Measurements from ENCODE around the genes RB1 and SPRYD7.

DNA sequence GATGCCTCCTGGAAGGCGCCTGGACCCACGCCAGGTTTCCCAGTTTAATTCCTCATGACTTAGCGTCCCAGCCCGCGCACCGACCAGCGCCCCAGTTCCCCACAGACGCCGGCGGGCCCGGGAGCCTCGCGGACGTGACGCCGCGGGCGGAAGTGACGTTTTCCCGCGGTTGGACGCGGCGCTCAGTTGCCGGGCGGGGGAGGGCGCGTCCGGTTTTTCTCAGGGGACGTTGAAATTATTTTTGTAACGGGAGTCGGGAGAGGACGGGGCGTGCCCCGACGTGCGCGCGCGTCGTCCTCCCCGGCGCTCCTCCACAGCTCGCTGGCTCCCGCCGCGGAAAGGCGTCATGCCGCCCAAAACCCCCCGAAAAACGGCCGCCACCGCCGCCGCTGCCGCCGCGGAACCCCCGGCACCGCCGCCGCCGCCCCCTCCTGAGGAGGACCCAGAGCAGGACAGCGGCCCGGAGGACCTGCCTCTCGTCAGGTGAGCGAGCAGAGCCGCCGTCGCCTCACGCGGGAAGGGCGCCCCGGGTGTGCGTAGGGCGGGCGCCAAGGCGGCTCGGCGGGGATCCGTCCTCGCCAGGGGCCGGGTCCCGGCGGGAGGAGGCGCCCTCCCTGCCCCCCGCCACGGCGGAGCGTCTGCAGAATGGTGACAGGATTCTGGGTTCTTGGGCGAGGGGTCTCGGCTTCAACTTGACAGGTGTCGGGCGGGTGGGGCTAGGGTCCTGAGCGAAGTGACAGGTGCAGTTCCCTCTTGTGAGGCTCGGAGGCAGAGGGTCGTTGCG is at the start of gene RB1:
RB1 (plus strand) TSS at position 185 of the 784 bp plus-strand sequence.
- PRO-cap, result bidirectional peak, plus-strand start at position 185 of the sequence, minus-strand start at position 136 of the sequence; bidirectional peak, plus-strand start at position 482 of the sequence, minus-strand start at position 399 of the sequence
- RAMPAGE, long total RNA, 5 experiments, result start-site peak on the plus strand in 4 of 5 experiments, centred at positions 245 to 415 of the sequence, 17 to 42 reads per replicate
- RRBS, result under 1% methylated on average over 70 of the region's 98 CpGs

DNA sequence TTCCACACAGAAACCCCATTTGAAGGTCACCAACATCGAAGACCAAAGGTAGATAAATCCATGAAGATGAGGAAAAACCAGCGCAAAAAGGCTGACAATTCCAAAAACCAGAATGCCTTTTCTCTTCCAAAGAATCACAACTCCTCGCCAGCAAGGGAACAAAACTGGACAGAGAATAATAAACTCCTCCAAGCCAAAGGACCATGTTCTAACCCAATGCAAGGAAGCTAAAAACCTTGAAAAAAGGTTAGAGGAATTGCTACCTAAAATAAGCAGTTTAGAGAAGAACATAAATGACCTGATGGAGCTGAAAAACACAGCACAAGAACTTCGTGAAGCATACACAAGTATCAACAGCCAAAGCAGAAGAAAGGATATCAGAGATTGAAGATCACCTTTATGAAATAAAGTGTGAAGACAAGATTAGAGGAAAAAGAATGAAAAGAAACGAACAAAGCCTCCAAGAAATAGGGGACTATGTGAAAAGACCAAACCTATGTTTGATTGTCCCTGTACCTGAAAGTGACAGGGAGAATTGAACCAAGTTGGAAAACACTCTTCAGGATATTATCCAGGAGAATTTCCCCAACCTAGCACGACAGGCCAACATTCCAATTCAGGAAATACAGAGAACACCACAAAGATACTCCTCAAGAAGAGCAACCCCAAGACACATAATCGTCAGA is 4.6 kb upstream of the LPAR6 start:
- PRO-cap, result no peak
- RAMPAGE, long total RNA, 5 experiments, result start-site peak on the plus strand in 3 of 5 experiments, centred at positions 280 to 522 of the sequence, 5 to 28 reads per replicate
- RRBS, result no CpG with 5 or more reads among the region's 7 CpGs

DNA sequence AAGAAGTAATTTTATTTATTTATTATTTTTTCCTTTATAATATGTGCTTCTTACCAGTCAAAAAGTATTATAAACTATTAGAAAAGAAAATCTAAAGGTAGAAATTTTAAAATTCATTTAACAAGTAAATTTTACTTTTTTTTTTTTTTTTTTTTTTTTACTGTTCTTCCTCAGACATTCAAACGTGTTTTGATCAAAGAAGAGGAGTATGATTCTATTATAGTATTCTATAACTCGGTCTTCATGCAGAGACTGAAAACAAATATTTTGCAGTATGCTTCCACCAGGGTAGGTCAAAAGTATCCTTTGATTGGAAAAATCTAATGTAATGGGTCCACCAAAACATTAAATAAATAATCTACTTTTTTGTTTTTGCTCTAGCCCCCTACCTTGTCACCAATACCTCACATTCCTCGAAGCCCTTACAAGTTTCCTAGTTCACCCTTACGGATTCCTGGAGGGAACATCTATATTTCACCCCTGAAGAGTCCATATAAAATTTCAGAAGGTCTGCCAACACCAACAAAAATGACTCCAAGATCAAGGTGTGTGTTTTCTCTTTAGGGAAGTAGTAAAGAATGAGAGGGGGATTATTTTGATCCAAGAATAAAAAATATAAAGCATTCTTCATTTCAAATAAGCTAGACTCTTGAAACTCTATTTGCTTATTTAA is 52.0 kb upstream of the LPAR6 start:
- PRO-cap, result no peak
- RAMPAGE, long total RNA, 5 experiments, result no peak in any of the 5 experiments
- RRBS, result no CpG with 5 or more reads among the region's 4 CpGs

DNA sequence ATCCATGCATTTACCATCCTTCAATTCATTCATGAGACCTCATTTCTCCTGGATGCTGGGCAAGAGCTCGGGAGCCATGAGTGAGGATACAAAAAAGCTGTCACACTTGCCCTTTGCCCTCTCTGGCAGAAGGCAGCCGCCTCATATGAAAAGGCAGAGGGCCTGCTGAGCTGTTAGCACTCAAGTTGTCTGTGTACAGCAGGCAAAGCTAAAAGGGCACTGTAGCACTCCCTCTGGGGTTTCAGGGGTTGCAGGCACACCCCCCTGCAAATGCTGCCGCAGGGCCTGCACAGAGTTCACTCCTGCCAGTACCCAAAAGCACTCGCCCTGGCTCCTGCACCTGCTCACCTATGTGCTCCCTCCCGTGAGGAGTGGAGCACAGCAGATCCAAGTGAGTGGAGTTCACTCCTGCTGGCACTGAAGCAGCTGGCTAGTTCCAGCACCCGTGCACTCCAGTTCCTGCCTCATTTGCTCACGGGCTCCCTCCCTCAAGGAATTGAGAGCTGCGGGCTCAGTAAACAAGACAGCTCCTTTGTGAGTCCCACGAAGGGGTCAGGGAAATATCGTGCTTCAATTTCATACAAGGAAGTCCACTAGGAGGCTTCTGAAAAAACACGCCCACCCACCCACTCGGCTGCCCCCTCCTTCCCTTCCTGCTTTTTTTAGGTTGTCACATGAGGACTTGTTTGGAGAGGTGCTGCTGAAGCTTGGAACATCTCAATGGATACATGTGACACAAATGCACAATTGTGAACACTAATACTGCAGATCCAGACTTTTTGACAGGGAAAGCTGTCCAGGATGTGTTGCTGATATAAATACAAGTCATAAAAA is 9.8 kb upstream of the RCBTB2 start:
- PRO-cap, result no peak
- RAMPAGE, long total RNA, 5 experiments, result no peak in any of the 5 experiments
- RRBS, result no CpG with 5 or more reads among the region's 12 CpGs

DNA sequence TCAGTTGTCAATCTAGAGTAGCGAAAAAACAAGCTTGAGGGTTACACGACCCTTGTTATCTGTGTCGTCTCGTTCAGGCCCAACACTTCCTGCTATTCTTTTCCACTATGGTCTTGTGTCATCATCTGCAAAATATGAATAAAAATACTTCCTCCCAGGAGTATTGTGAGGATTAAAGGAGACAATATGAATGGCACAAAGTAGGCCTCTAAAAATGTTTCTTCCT is 40.4 kb upstream of the RCBTB2 start:
- PRO-cap, result no peak
- RAMPAGE, long total RNA, 5 experiments, result no peak in any of the 5 experiments
- RRBS, result no CpG with 5 or more reads among the region's 4 CpGs

DNA sequence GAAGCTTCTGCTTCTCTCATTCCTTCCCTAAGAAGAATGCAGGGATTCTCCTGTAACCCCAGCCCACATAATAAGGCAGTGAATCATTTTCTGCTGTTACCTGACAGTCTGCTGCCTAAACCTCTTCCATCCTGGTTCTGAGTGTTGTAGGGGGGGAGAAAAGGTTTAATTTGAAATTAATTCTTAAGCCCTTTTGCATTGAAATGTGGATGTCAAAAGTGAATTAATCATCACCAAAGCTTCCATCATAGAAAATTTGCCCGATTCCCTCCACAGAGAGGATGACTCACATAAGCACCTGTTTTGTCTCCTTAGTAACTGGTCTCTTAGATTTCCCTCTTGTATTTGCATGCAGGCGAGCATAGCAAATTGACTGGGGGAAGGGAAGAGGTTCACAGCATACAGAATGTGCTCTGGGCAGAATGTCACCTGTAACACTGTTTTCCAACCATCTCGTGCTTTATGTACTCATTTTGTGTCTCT is 146.7 kb upstream of the FNDC3A start:
- PRO-cap, result no peak
- RAMPAGE, long total RNA, 5 experiments, result no peak in any of the 5 experiments
- RRBS, result no CpG with 5 or more reads among the region's 3 CpGs

- PRO-cap, result unidirectional peak, minus-strand start at chr13:49187750
- RAMPAGE, long total RNA, 5 experiments, result no peak in any of the 5 experiments
- RRBS, result no CpG with 5 or more reads among the region's 9 CpGs
Observed at GRCh38 chr13:49187576-49187998, 32.6 kb upstream of the MLNR start.

- PRO-cap, result unidirectional peak, minus-strand start at chr13:49401525
- RAMPAGE, long total RNA, 5 experiments, result start-site peak on the minus strand in 5 of 5 experiments, at chr13:49401218-49401564 at its widest, 64 to 400 reads per replicate
- RRBS, result no CpG with 5 or more reads among the region's 7 CpGs
Observed at GRCh38 chr13:49401201-49401836, 42.5 kb downstream of the CAB39L start.

DNA sequence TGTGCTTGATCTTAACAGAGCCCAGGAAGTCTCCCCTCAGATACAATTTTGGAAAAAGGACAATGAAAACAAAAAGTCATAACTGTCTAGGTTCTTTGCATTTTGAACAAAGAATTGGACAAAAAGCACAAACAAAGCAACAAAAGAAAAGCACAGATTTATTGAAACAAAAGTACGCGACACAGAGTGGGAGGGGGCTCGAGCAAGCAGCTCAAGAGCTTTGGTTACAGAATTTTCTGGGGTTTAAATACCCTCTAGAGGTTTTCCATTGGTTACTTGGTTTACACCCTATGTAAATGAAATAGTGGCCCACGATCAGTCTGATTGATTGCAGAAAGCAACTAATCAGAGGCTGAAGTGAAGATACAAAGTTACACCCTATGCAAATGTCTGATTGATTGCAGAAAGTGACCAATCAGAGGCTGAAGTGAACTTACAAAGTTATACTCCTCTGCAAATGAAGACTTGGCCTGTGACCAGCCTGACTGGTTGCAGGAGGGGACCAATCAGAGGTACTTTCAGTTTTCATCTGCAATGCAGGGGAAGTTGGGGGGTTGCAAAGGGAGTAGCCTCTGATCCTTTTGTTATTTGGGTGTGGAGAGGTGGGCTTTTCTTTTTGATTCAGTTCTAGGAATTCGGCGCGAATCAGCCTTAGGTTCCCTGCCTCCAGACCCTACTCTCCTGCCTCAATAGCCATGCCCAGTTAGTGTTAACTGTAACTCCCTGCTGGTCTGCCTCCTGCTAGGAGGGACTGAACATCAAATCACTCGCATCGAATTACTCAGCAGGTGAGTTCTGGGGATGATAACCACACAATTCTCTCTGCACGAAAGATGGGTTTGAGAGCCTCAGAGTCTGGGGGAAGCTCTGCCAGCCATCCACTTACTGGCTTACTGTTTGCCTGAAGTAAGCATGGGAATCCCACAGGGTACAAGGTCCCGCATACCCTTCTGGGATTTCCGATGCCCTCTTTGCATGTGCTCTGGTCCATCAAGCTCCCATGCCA is 7.3 kb downstream of the ARL11 start:
- PRO-cap, result unidirectional peak, plus-strand start at position 539 of the sequence
- RAMPAGE, long total RNA, 5 experiments, result no peak in any of the 5 experiments
- RRBS, result no CpG with 5 or more reads among the region's 12 CpGs

- PRO-cap, result no peak
- RAMPAGE, long total RNA, 5 experiments, result start-site peak on the minus strand in 3 of 5 experiments, at chr13:49686071-49687008 at its widest, 5 to 28 reads per replicate
- RRBS, result no CpG with 5 or more reads among the region's 8 CpGs
Observed at GRCh38 chr13:49686534-49687339, 4.5 kb downstream of the EBPL start.

DNA sequence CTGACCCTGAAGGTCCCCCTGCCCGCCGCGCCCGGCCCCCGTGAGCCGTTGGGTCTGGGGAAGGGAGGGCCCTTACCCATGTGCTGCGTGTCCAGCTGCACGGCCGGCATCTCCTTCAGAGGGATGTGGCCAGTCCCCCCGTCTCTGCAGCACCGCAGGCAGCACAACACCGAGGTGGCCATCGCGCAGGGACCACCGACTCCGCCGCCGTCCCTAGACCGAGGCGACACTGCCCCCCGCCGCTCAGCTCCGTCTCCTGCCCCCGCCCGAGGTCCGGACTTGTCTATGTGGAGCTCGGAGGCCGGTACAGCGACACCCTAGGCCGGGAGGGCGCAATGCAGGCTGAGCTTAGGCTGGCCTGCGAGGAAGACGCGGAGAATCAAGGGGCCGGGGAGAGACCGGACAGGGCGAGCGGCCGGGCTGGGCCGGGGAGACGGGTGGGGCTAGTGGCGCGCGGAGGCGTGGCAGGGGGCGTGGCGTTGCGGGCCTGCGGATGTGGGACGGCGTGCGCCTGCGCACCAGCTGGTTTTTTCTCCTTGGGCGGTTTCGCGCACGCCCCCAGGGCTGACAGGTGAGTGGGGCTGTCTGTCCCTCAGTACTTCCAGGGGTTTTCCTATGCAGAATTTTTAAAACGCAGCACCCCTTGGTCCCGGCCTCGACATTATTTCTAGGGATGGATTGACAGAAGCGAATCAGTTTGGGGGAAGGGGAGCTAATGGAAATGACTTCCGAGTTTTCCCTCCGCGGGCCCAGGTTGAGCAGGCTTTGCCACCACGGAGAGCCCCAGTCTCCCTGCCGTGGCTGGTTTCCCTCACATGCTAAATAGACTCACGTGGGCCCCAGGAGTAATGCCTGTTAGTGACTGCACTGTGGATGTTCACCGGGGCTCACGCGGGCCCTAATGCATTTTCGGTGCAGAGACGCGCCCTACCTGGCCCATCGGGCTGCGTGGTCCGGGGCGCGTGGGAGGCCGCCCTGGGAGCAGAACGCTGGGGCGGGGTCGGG is at the start of gene SPRYD7:
SPRYD7 (minus strand) TSS at position 287 of the 1,005 bp plus-strand sequence.
- PRO-cap, result bidirectional peak, plus-strand start at position 564 of the sequence, minus-strand start at position 258 of the sequence
- RAMPAGE, long total RNA, 5 experiments, result start-site peak on the minus strand in 5 of 5 experiments, centred at positions 245 to 271 of the sequence, 124 to 494 reads per replicate
- RRBS, result 1% methylated on average over 24 of the region's 82 CpGs

DNA sequence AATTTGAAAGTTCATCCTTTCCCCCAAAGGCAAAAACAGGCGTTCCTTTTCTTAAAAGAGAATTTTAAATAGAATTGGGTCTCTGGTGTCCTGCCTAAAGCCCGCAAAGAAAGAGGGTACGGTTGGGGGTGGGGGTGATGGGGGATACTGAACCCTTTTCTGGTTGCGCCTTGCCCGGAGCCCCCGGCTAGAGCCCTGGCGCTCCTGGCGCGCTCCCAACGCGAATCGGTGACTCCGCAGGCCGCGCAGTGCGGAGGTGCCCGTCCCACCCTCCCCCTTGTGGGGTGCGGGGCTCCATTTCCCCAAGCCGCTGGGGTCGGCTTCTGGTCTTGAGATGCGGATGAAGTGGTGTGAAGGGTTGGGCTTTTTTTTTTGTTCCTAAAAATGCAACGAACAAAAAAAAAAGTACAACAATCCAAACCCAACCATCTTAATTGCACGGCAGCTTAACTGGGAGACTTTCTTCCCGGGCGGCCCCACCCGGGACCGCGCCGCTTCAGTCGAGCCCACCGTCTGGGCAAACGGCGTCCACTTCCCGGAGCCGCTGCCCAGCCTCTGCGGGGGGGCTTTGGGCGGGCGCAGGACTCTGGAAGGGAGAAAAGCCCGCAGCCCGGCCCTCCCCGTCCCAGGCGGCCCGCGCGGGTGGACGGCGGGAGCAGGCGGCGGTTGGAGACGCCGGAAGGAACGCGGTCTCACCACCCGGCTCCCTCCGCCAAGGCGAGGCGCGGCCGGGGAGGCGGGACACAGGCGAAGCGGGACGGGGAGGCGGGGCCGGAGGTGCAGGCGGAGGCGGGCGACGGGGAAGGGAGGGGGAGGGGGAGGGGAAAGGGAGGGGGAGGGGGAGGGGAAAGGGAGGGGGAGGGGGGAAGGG is 533 bp upstream of the TRIM13 start:
- PRO-cap, result bidirectional peak, plus-strand start at position 228 of the sequence, minus-strand start at position 230 of the sequence; bidirectional peak, plus-strand start outside the sequence, minus-strand start at position 668 of the sequence
- RAMPAGE, long total RNA, 5 experiments, result no peak in any of the 5 experiments
- RRBS, result 2% methylated on average over 30 of the region's 69 CpGs

DNA sequence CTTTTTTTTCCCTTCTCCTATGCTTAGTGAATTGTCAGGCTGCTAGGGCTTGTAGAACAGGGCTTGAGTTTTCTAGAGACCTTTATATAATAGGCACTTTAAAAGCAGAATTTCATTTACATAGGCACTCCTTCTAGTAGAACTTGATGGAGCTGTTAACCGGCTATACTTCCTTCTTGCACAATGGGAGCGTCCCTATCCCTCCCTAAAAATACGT is 1.1 kb downstream of the TRIM13 start:
- PRO-cap, result no peak
- RAMPAGE, long total RNA, 5 experiments, result no peak in any of the 5 experiments
- RRBS, result 19% methylated on average over 2 of the region's 3 CpGs

- PRO-cap, result no peak
- RAMPAGE, long total RNA, 5 experiments, result no peak in any of the 5 experiments
- RRBS, result 6% methylated on average over 30 of the region's 78 CpGs
Observed at GRCh38 chr13:50129878-50130969, 115.0 kb downstream of the KCNRG start.

GRCh38 chr13:50386345-50387588 is 371.5 kb downstream of the KCNRG start:
- PRO-cap, result no peak
- RAMPAGE, long total RNA, 5 experiments, result no peak in any of the 5 experiments
- RRBS, result no CpG with 5 or more reads among the region's 16 CpGs

- PRO-cap, result bidirectional peak, plus-strand start at chr13:50714128, minus-strand start at chr13:50714024
- RAMPAGE, long total RNA, 5 experiments, result no peak in any of the 5 experiments
- RRBS, result no CpG with 5 or more reads among the region's 16 CpGs
Observed at GRCh38 chr13:50713667-50714446, 129.6 kb downstream of the DLEU7 start.

- PRO-cap, result no peak
- RAMPAGE, long total RNA, 5 experiments, result no peak in any of the 5 experiments
- RRBS, result no CpG with 5 or more reads among the region's 11 CpGs
Observed at GRCh38 chr13:50714789-50715251, 128.7 kb downstream of the DLEU7 start.

DNA sequence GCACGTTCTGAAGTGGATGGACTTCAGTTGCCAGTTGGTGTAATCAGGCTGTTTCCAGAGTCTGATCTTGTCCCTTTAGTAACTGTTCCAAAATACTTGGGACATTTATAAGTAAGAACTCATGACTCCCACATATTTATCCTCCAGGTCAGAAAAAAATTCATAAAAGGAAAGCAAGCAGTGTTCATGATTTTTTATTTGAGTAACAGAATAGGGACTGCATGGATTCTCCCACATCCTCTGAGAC is 5.0 kb downstream of the RNASEH2B start:
- PRO-cap, result no peak
- RAMPAGE, long total RNA, 5 experiments, result no peak in any of the 5 experiments
- RRBS, result no CpG with 5 or more reads among the region's 1 CpG

DNA sequence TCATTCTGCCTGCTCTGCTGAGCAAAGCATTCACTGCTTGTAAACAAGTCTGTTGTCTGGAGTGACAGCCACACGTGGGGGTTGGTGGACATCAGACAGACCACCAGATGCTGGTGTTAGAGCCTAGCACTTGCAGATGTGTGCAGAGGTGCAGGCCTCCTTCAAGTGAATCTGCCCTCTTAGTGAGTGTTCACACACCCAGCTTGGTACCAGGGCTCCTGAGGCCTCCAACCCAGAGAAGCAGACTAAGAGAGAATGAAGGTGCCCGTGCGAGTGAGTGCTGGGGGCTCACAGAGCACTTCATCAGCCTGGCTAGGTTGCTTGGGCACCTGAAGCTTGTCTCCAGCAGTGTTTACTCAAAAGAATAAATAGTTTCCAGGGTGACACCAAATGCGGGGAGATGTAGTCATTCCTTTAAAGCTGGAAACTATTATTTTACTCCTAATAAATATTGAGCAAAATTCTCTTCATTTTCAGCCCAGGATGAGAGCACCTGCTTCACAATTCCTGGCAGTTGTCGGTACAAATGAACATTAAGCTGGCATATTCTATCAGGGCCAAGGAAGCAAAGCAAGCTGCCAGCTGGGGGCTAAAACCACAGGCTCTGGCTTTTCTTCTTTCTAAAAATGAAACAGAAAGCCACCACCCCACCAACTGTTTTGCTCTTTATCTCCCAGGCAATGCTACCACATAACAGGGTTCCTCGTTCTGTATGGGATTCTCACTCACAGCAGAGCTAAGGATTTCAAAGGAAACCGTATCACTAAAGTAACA is 82.4 kb downstream of the RNASEH2B start:
- PRO-cap, result no peak
- RAMPAGE, long total RNA, 5 experiments, result no peak in any of the 5 experiments
- RRBS, result no CpG with 5 or more reads among the region's 7 CpGs

DNA sequence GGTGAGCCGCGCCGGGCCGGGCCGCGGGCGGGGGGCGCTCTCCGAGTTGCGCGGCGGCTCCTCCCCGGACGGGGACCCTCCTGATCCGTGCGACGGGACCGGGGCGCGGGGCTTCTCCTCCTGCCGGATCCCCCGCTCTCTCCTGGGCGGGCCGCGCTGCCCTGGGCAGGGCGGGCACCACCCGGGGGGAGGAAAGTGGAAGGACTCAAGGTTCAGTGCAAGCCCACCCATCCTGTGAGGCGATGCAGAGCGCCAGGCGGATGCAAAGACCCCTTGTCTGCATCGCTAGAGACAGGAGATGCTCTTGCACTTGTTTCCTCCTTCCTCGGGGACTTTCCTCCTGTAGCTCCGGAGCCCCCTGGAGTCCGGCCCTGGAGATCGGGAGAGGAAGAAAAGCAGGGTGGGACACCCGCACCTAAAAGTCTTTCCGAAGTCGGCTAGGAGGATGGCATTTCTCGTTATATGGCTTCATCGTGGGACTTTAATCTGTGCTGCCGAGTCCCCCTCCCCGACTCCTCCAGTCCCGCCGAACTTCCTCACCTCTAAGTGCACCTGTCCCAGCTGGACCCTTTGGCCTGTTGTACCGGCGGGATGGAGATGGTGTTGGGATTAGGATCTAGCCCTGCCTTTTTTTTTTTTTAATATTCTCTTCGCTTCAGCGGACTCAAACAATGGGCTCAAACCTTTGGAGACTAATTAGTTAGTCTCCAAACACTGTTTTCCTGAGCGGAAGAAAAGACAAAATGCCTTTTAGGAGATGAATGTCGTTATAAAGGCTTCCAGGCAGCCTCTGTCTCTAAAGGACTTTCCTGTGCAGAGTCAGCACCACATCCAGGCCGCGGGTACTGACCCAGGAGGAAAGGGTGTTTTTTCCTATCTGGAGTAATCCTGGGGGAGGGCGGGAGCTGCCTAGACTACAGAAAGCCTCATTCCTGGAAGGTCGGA is 643 bp downstream of the FAM124A start:
- PRO-cap, result no peak
- RAMPAGE, long total RNA, 5 experiments, result no peak in any of the 5 experiments
- RRBS, result 2% methylated on average over 17 of the region's 54 CpGs